Gastrocnemius medialis (tissue), 3 donors: Measurements from ENCODE around the gene EXOC2.

- PRO-cap, result no peak
- RAMPAGE, long total RNA, 3 experiments, result no peak in any of the 3 experiments
Observed at GRCh38 chr6:209491-209854, 82.8 kb upstream of the DUSP22 start.

GRCh38 chr6:286645-287164 is 5.6 kb upstream of the DUSP22 start:
- PRO-cap, result no peak
- RAMPAGE, long total RNA, 3 experiments, result no peak in any of the 3 experiments

DNA sequence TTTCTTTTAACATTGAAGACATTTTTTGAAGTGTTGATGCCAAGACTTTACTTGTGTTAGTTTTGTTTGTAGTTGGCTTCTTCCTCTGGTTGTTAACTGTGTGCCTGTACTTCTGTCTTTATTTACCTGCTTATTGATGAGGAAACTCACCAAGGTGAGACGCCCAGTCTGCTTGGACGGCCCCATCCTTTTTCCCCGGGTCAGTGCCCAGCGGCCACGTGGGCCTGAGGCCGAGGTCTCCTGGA is 24.7 kb downstream of the DUSP22 start:
- PRO-cap, result no peak
- RAMPAGE, long total RNA, 3 experiments, result no peak in any of the 3 experiments

- PRO-cap, result no peak
- RAMPAGE, long total RNA, 3 experiments, result no peak in any of the 3 experiments
Observed at GRCh38 chr6:347181-347691, 44.3 kb upstream of the IRF4 start.

DNA sequence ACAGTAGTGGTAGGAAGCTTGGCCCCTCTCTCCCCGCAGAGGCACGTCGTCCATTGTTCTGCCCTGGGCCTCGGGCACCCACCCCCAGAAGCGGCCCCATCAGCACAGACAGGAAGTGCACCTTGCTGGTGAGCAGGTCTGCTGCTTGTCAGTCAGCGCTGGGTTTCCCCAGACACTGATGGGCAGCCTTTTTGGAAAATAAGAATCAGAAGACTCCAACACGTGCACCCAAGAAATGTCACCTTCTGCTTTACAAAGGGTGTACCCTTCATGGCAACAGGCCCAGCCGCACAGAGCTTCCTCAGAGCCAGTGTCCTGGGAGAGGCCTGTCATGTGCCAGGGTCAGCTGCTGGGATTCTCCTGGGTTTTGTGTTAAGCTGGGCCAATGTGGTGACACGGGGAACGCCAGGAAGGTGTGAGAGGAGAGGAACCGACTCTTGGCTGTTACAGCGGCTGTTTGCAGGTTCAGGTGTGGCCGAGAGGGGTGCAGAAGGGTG is 34.7 kb upstream of the IRF4 start:
- PRO-cap, result no peak
- RAMPAGE, long total RNA, 3 experiments, result no peak in any of the 3 experiments

DNA sequence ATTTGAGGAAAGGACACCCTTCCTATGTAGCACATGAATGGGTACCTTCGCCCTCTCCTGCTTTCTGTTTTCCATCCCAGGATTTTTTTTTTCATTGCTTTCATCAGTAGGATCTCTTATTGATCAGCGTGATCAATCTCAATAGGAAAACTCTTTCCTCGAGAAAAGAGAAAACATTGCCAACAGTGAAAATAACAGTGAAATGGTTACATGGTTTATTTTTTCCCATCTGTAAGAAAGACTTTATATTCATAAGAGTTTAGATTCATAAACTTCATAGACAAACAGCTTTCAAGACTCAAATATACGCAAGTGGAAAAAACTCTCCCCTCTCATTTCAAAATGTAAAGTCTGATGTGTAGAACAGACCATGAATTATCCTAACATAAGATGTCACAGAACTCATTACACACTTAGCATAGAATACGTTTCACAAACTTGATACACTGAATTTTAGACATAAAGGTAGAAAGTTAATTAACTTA is 118.8 kb downstream of the IRF4 start:
- PRO-cap, result no peak
- RAMPAGE, long total RNA, 3 experiments, result no peak in any of the 3 experiments

DNA sequence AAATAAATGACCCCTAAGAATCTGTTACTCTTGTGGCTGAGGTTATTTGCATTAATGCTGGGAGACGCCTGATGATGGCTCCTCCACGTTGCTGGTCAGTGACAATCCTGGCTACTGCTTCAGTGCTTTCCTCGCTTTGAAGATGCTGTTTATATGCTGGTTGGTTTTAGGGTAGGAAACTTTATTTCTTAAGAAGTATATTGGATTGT is 47.3 kb downstream of the HUS1B start:
- PRO-cap, result no peak
- RAMPAGE, long total RNA, 3 experiments, result no peak in any of the 3 experiments

DNA sequence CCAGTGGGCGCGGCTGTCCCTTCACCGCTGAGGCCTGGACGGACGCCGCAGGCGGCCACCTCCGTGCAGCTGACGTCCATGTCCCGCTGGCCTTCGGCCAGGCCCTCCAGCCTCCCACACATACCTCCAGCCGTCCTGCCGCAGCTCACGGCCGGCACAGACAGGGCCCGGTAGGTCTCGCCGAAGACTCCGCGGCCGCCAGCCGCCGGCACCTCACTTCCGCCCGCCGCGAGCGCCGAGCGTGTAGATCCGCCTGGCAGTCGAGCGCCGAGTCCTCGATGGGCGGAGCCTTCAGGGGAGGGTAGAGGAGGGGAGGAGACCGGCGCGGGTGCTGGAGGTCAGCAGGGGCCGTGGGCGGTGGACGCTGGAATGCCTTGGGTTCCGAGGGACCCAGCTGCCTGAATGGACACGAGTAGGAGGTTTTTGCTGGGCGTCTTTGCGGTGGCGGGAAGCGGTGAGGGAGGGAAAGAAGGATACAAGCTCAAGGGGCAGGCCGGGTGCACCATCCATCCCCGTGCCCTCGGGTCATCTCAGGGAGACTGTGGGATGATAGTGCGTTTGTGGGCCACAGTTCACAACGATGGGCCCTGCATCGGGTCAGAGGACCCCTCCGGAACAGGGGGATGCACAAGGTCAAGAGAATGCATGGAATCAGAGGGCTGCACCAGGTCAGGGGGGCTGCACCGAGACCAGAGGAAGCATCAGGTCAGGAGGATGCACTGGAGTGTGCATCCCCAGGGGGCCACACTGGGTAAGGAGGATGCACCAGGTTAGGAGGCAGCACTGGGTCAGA is at the start of gene EXOC2:
Gene EXOC2 (minus strand): TSS at position 245 of the 793 bp plus-strand sequence.
- PRO-cap, result unidirectional peak, minus-strand start at position 215 of the sequence
- RAMPAGE, long total RNA, 3 experiments, result start-site peak on the minus strand in 2 of 3 experiments, centred at positions 199 to 203 of the sequence, 72 to 91 reads per replicate

- PRO-cap, result no peak
- RAMPAGE, long total RNA, 3 experiments, result no peak in any of the 3 experiments
Observed at GRCh38 chr6:706082-706647, 13.2 kb upstream of the EXOC2 start.

DNA sequence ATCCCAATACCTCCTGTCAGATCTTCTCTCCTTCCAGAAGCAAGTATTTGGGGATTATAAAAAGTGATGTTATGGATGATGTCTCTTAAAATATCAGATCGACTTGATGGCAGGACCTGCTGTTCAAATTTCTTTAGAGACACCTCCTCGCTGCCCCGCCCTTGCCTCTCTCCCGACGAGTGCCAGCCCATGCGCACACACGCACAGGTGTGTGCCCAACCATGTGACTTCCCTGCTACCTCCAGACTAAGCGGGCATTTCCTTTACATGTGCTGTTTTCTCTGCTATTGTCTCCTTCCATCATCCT is 224.5 kb upstream of the FOXQ1 start:
- PRO-cap, result no peak
- RAMPAGE, long total RNA, 3 experiments, result no peak in any of the 3 experiments

DNA sequence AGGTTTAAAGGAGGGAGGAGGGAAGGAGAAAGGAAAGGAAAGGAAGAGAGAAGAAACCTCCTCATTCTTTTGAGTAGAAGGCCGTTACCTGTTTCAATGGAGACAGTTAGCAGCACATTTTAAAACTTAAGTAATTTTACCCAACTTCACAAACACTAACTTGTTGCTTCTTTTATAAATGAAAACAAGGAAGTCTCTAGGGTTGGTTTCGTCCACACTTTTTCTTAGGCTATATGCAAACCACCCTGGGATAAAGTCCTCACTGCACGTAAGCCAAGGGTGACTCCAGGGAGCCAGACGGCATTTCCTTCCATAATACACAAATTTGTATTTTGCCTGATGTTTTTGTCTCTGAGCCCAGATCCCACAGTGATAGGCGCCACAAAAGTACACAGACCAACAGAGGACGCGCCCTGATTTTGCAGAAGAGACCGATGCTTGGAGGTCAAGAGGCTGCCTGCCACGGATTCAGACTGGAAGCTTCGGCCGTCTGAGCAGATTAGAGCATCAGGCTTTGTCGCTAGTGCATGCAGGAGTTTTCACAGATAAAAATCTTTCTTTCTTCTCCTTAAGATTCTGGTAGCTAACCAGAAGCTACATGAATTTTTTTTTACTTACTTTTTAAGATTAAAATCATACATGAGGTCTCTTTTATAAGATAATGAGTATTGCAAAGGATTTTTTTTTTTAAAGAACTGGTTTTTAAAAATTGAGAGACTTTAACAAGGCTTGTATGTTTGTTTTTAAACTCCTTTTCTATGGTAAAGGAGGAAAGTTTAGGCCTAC is 22.8 kb downstream of the FOXQ1 start:
- PRO-cap, result no peak
- RAMPAGE, long total RNA, 3 experiments, result no peak in any of the 3 experiments

GRCh38 chr6:1394293-1395348 is 5.2 kb downstream of the FOXF2 start:
- PRO-cap, result no peak
- RAMPAGE, long total RNA, 3 experiments, result no peak in any of the 3 experiments

DNA sequence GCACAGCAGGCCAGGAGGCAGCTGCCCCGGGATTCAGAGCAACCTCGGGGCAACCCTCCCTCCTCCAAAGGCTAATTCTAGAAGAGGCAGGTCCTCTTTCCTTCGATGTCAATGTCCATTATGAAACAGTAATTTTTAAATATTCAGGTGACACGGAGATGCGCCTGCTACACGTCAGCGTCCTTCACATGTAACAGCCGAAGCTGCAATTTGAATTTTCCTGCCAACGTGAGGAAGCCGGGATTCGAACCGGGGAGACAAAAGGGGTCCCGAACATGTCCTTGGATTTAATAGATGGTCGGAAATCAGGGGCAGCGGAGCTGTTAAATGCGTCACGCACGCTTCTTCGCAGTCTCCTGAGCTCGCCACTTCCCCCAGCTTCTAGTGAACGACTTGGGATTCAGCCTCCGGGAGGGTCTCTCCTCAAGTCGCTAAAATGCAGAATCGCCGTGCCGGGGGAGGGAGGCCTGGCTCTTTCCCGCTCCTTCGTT is 1.5 kb upstream of the FOXC1 start:
- PRO-cap, result no peak
- RAMPAGE, long total RNA, 3 experiments, result no peak in any of the 3 experiments

- PRO-cap, result no peak
- RAMPAGE, long total RNA, 3 experiments, result no peak in any of the 3 experiments
Observed at GRCh38 chr6:1622346-1622893, 12.7 kb downstream of the FOXC1 start.

- PRO-cap, result no peak
- RAMPAGE, long total RNA, 3 experiments, result no peak in any of the 3 experiments
Observed at GRCh38 chr6:1848135-1848808, 238.6 kb downstream of the FOXC1 start.

DNA sequence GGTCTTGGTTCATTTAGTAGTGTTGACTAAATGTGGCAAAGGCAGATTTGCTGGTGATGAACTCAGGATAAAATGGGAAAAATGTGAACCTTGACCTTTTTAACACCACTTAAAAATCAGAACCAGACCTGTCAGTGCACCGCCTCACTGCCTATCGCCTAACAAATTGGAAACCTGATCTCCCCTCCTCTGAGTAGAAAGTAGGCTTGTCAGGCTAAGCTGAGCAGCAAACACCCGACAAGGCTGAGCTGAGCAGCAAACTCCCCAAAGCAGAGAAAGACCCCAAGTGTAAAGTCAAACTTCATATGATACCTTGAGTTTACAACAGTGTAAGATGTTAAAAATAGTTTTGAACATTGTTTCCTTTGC is 254.8 kb downstream of the FOXC1 start:
- PRO-cap, result no peak
- RAMPAGE, long total RNA, 3 experiments, result no peak in any of the 3 experiments

- PRO-cap, result no peak
- RAMPAGE, long total RNA, 3 experiments, result no peak in any of the 3 experiments
Observed at GRCh38 chr6:1889333-1889713, 279.6 kb downstream of the FOXC1 start.

DNA sequence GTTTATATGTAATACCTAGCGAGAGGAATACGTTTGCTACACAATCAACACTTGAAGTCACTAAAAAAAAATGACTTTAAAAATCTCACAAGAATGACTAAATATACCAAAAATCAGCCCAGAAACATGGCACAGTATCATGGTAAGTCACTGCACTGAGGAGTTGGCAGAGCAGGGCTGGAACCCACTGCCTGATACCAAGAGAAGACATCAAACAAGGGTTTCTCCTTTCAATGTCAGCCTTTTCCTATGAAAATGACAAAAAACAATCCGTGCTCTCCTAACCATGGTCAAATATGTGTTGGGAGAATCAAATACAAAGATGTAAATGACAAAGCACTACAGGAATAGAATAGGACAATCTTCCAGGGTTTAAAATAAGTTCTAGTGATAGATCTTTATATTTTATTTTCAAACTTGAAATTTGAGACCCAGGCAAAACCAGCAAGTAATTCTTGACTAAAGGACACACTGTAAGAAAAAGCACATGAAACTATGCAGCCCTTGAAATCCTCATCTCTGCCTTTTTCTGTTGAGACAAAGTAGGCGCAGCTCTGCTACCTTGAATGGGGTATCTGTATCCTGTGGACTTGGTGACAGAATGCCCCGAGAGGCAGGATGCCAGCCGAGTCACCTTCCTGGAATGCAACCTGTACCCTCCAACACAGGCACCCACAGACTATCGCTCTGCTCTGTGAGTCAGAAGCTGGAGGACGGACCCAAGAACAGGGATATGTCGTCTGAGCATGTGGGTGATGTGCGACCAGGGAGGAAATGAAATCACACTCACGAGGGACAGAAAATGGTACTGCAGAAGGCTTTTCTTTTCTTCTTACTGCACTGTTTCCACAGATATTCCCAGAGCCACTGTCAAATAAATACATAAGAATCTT is 307.7 kb downstream of the FOXC1 start:
- PRO-cap, result no peak
- RAMPAGE, long total RNA, 3 experiments, result no peak in any of the 3 experiments

DNA sequence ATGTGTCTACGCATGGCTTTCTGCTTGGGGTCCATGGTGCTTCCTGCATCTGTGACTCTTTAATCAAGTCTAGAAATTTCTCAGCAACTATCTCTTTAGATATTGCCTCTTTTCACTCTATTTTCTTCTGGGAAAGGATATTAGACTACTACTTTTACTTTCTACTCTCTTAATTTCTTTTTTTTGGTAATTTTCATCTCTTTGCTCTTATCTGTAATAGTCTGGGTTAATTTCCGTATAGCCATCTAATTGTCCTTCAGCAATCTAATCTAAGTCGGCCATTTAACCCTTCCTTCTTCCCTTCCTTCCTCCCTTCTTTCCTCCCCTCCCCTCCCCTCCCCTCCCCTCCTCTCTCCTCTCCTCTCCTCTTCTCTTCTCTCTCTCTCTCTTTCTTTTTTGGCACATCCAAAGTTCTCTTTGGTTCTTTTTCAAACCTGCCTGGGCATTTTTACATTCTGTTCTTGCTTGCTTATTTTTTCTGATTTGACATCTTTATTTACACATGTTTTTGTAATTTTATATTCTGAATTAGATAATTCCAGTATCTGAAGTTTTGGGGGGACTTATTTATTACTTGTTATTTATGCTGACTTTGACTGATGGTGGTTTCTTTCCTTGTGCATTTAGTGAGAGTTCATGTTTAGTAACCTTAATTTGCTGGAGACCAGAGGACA is 306.6 kb downstream of the GMDS start:
- PRO-cap, result no peak
- RAMPAGE, long total RNA, 3 experiments, result no peak in any of the 3 experiments

DNA sequence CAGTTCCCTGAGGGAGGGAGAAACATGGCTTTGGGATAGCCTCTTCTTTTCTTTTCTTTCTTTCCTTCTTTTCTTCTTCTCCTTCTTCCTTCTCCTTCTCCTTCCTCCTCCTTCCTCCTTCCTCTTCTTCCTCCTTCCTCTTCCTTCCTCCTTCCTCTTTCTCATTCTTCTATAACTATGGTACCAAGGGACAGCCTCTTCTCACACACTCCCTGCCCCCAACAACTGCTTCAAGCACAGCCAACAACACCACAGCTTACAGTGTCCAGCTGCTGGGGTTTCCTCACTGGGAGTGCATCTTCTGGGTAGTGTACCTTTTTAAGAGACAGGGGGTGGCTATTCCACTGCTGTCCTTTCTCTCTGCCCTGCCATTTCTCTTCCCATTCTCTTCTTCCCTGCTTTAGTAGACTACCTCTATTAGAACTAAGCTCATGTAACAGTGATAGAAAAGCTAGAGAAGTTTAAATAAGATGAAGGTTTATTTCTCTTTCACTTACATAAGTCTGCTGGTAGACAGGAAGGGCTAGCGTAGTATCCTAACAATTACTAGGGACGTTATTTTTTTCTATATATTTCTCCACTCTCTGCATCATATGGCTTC is 249.3 kb downstream of the GMDS start:
- PRO-cap, result no peak
- RAMPAGE, long total RNA, 3 experiments, result no peak in any of the 3 experiments